Foreskin fibroblast (primary cell): ENCODE data around the genes TMEM89, CCDC71 and AMT.

DNA sequence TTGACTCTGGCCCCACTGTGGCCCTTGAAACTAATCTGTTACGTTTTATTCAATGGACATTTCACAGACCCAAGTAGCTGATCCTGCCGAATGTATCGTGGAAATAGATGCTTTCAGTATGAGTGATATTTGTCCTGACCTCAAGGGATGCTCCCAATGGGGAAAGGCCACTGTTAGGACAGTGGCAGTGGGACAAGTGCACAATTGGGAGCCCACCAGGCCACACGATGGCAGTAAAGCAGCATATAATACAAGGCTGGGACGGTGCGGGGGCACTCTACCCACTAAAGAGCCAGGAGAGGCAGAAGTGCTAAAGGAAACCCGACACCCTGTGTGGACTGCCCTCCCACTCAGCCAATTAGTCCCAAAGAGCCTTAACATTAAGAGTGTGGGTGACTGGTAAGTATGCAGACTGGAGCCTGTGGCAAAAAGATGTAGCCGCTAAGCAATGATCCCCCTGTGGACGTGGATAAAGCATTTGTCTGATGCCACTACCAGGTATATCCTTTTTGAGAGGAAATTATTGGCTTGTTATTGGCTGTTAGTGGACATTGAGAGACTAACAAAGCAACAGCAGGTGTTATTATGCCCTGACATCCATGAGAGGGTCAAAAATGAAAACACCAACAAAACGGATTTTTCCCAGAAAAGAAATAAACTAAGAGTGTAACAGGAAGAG lies 8.1 kb upstream of the ZNF589 start:
- RRBS: no CpG with 5 or more reads among the region's 10 CpGs

GRCh38 chr3:48421941-48422662 lies 7.8 kb downstream of the PLXNB1 start:
- RRBS: no CpG with 5 or more reads among the region's 4 CpGs

DNA sequence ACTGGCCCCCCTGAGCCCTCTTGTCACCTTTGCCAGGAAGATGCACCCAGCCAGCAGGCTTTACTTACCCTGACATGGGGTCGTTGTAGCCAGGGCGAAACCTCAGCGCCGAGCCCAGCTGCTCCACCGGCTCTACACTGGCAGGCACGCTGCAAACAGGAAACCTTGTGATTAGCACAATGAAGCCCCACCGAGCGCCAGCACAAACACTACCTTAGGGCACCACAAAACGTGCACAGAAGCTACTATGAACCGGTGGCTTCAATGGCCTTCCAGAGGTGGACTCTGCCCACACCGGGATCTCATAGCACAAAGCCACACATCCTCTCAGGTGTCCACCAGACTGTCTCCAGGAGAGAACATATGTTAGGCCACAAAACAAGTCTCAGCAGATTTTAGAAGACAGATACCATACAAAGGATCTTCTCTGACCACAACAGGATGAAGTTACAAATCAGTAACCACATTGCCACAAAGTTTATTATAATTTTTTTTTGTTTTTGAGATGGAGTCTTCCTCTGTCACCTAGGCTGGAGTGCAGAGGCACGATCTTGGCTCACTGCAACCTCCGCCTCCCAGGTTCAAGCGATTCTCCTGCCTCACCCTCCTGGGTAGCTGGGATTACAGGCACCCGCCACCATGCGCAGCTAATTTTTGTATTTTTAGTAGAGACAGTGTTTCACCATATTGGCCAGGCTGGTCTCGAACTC lies 13.2 kb downstream of the TREX1 start:
- RRBS: no CpG with 5 or more reads among the region's 17 CpGs

GRCh38 chr3:48503380-48503776 lies 596 bp downstream of the SHISA5 start:
- RRBS: no CpG with 5 or more reads among the region's 9 CpGs

GRCh38 chr3:48594336-48594759 lies 781 bp downstream of the COL7A1 start:
- RRBS: no CpG with 5 or more reads among the region's 23 CpGs

GRCh38 chr3:48621500-48622068 lies at the start of gene TMEM89:
TSS of gene TMEM89 (minus strand) at chr3:48621769.
- RRBS: no CpG with 5 or more reads among the region's 18 CpGs

DNA sequence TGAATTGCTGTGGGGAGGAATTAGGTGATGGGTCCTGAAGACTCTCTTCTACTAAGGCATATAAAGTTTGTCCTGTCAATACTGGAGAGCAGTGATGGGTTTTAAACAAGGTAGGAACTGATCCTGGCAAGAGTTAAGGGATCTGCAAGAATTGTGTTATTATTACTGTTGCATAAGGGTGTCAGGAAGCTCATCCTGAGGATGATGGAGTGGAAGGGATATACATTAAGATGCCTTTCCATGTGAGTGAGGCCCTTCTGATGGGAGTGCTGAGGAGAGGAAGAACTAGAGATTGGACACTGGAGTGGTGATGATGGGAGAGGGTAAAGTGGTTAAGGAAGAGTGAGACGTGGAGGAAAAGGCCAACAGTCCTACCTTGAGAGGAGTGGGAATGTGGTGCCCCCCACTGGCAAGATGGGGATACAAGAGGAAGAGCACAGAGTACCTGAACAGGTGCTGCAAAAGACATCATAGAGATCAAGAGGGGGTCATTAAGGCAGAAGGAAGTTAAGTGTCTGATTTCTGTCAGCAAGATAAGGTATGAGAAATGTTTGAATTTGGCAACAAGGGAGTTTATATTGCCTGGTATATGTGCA lies 33.8 kb downstream of the ARIH2 start:
- RRBS: no CpG with 5 or more reads among the region's 1 CpG

- RRBS: no CpG with 5 or more reads among the region's 1 CpG
These were observed 6.8 kb upstream of the P4HTM start for GRCh38 chr3:48983297-48983676.

GRCh38 chr3:49006468-49006878 lies 718 bp upstream of the WDR6 start:
- RRBS: 0% methylated on average over 1 of the region's 17 CpGs

GRCh38 chr3:49006879-49007230 lies 336 bp upstream of the WDR6 start:
- RRBS: 2% methylated on average over 10 of the region's 32 CpGs

DNA sequence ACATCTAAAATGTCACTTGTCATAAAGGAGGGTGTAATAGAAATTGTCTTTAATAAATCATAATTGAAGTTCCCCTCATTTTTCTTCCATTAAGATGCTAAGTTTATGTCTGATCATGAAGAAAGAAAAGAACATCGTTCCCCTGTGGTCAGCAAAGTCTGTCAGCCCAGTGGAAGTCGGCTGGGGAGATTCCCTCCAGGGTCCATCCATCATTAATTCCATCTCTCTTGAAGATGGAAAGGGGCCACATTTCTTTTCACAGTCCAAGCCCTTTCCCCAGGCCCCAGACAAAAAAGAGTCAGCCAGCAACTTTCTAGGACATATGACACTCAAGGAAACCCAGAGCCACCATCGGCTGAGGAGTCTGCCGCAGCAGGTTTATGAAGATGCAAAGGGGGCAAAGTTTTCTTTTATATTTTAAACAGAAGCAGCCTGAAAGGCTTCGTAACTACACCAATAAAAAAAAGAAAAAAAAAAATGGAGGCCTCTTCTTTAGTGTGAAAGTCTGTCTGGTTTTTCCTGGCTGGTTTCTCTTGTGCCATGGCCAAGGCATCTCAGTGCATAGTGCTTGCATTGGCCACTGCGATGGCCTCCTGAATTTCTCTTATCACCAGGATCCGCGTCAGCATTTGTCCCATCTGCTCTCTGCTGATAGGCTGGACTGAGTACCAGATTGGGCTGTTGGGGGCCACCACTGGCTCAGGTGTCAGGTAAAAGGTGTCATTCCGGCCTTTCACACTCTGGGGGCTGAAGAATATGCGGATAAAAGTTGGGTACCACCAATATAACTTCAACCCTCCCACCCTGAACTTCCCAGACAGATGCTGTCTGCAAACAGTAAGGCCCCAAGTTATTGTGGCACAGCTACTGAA lies 936 bp upstream of the IMPDH2 start:
- RRBS: no CpG with 5 or more reads among the region's 10 CpGs

- RRBS: no CpG with 5 or more reads among the region's 3 CpGs
These were observed 1.2 kb downstream of the USP19 start for GRCh38 chr3:49119426-49119808.

- RRBS: no CpG with 5 or more reads among the region's 33 CpGs
These were observed 681 bp upstream of the LAMB2 start for GRCh38 chr3:49133310-49134152.

DNA sequence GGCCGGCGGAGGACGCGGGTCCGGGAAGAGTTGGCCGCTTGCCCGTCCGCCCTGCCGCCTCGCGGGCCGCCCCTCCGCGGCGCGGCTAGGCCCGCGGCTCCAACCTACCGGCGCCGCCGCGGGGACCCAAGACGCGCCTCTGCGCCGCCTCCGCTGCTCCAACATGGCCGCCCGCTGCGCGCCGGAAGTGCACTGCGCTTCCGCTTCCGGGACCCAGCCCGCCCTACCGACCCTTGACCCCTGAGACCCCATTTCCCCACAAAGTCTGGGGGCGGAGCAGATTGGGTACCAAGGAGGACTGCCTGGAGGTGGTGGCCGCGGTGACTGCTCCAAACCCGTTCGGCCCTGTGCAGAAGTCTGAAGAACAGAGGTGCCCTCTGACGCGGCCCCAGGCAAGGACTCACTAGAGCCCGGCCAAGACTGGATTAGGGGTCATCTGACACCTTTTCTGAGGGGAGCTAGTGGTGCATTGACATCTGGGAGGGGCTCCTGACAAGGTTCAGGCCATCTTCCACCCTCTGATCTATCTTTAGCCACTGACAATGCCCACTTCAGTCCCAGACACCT lies at the start of gene CCDC71:
CCDC71 (minus strand) TSS at position 173 of the 567 bp plus-strand sequence.
- RRBS: 1% methylated on average over 26 of the region's 46 CpGs

- RRBS: 29% methylated on average over 6 of the region's 10 CpGs
These were observed 1.4 kb downstream of the KLHDC8B start for GRCh38 chr3:49172771-49173212.

DNA sequence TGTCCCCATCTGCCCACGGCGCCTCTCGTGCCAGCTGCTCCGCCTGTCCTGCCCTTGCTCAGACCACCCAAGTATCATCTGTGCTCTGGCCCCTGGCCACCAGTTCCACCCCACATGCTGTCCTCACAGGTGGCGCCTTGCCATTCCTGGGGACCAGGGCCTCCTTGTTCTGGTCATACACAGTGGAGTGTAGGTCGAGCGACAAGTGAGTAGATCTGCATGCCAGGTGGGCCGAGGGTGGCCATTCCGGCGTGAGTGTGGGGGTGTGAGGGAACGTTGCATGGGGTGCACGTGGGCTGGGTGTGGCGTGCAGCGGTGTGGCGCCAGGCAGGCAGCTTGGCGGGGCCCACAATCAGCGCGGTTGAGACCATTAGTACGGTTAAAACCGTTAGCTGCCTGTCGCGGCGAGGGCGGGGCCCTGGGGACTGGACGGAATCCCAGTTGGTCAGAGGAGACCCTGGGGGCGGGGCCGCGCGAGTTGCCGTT lies 352 bp upstream of the IHO1 start:
- RRBS: no CpG with 5 or more reads among the region's 30 CpGs

DNA sequence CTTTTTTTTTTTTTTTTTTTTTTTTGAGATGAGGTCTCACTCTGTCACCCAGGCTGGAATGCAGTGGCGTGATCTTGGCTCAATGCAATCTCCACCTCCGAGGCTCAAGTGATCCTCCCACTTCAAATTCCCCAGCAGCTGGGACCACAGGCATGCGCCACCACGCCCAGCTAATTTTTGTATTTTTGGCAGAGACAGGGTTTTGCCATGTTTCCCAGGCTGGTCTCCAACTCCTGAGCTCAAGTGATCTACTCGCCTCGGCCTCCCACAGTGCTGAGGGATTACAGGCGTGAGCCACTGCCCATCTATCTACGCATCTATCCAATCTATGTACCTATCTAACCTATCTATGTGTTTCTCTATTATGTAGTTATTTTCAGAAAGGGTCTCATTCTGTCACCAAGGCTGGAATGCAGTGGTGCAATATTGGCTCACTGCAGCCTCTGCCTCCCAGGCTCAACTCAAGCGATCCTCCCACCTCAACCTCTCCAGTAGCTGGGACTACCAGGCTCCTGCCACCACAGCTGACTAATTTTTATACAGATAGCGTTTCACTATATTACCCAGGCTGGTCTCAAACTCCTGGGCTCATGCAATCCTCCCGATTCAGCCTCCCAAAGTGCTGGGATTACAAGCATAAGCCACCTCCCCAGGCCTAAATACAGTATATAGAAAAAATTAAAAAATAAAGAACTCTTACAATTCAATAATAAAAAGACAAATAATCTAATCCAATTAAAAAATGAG lies 20.3 kb upstream of the GPX1 start:
- RRBS: no CpG with 5 or more reads among the region's 11 CpGs

DNA sequence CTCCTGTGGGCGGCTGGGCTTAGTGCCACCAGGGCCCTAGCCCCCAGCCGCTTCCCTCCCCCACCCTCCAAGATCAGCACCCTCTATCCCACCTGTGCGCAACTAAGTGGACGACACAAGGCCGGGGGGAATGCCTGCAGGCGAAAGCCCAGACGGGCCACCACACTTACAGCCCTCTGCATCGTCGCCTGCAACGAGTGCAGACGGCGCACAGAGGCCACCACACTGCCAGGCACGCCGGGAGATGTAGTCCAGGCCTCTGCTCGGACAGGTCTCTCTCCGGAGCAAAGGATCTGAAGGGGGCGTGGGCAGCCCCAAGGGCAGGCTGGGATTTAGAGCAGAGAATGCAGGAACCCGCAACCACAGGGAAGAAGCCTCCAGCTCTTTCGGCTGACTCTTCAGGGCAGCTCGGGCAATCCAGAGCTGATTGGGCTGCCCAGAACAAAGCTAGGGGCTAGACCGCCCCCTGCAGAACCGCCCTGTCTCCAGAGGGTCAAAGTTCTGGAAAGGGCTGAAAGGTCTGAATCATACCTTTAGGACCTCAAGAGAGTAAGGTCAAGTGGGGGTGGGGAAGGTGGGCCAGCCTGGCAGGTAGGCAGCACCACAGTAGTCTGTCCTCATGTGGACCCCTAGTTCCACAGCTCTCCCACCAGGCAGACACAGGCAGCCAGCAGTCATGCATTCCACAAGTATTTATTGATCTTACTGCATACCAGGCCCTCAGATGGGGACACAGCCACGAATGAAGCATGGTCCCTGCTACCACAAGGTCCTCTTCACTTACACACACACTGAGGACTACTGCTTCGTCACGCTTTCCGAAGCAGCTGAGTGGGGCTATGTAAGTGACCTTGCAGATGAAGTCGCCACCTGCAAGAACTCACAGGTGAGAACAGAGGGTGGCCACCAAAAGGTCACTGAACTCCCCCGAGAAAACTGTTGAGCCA lies at the start of gene AMT:
AMT (minus strand) TSS at position 205 of the 947 bp plus-strand sequence.
- RRBS: 24% methylated on average over 3 of the region's 28 CpGs

DNA sequence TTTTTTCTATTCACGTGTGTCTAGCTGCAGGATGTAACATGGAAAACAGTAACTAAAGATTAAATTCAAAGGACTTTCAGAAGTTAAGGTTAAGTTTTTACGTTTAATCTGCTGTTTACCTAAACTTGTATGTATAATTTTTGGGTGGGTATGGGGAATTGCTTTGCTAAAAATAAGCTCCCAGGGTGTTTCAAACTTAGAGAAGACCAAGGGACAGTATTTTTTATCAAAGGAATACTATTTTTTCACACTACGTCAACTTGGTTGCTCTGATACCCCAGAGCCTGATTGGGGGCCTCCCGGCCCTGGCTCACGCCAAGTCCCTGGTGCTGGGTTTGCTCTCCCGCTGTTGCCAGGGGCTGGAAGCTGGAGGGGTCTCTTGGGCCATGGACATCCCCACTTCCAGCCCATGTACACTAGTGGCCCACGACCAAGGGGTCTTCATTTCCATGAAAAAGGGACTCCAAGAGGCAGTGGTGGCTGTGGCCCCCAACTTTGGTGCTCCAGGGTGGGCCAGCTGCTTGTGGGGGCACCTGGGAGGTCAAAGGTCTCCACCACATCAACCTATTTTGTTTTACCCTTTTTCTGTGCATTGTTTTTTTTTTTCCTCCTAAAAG lies 20.6 kb upstream of the BSN start:
- RRBS: no CpG with 5 or more reads among the region's 7 CpGs

DNA sequence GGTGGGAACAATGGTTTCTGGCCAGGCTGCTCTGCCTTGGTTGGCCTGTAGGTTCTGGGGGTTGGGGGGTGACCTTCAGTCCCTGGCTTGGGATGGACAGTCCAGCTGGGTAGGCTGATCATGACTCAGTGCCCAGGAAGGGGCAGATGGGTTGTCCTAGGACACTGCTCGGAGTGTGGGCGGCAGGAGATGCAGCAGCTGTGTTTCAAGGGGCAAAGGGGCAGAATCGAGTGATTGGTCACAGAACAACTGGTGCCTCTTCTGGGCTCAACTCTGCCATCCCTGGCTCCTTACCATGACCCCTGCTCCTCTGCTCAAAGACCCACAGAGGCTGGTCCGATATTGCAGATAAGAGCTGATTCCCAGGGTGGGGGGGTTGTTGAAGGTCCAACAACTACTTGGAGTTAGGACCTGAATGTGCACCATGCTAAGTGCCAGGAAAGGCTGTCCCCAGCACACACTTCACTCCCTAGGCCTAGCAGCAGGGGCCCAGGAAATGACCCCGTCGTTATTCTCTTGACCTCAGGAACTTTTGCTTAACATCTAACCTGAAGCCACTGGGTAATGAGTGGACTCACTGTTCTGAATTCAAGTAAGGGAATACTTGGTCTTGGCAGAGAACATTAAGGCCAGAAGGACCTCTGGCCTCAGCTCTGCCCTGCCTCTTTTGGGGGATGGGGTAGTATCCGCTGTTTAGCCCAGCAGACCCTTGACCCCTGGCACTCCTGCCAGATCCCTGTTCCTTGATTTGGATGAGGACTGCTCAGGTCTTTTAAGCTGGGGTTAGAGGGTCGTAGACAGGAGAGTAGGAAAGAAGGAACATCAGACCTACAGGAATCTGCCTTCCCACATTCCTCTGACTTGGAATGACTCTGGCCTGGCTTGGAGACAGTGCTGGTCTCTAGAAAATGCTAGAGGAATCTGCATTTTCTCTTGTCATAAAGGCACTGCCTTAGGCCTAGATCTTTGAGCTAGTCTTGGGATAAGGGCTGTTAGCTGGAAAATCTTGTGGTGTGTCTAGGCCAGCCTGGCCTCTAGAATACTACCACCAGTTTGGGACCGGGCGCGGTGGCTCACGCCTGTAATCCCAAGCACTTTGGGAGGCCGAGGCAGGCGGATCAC lies 17.8 kb upstream of the BSN start:
- RRBS: no CpG with 5 or more reads among the region's 14 CpGs